ENCODE measurements around the genes UGT8 and METTL14.

DNA sequence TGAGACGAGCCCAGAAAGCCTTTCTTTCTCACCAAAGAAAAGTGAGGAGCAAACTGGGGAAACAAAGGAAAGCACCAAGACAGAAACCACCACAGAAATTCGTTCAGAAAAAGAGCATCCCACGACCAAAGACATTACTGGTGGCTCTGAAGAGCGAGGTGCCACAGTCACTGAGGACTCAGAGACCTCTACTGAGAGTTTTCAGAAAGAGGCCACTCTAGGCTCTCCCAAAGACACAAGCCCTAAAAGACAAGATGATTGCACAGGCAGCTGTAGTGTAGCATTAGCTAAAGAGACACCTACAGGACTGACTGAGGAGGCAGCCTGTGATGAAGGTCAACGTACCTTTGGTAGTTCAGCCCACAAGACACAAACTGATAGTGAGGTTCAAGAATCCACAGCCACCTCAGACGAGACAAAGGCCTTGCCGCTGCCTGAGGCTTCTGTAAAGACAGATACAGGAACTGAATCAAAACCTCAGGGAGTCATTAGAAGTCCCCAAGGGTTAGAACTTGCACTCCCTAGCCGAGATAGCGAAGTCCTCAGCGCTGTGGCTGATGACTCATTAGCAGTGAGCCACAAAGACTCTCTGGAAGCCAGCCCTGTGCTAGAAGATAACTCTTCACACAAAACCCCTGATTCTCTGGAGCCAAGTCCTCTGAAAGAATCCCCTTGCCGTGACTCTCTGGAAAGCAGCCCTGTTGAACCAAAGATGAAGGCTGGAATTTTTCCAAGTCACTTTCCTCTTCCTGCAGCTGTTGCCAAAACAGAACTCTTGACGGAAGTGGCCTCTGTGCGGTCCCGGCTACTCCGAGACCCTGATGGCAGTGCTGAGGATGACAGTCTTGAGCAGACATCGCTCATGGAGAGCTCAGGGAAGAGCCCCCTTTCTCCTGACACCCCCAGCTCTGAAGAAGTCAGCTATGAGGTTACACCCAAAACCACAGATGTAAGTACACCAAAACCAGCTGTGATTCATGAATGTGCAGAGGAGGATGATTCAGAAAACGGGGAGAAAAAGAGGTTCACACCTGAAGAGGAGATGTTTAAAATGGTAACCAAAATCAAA lies 306.2 kb downstream of the ANK2 start:
- RRBS: no CpG with 5 or more reads among the region's 17 CpGs

GRCh38 chr4:113467620-113468002 lies 293.9 kb downstream of the CAMK2D start:
- RRBS: no CpG with 5 or more reads among the region's 2 CpGs

DNA sequence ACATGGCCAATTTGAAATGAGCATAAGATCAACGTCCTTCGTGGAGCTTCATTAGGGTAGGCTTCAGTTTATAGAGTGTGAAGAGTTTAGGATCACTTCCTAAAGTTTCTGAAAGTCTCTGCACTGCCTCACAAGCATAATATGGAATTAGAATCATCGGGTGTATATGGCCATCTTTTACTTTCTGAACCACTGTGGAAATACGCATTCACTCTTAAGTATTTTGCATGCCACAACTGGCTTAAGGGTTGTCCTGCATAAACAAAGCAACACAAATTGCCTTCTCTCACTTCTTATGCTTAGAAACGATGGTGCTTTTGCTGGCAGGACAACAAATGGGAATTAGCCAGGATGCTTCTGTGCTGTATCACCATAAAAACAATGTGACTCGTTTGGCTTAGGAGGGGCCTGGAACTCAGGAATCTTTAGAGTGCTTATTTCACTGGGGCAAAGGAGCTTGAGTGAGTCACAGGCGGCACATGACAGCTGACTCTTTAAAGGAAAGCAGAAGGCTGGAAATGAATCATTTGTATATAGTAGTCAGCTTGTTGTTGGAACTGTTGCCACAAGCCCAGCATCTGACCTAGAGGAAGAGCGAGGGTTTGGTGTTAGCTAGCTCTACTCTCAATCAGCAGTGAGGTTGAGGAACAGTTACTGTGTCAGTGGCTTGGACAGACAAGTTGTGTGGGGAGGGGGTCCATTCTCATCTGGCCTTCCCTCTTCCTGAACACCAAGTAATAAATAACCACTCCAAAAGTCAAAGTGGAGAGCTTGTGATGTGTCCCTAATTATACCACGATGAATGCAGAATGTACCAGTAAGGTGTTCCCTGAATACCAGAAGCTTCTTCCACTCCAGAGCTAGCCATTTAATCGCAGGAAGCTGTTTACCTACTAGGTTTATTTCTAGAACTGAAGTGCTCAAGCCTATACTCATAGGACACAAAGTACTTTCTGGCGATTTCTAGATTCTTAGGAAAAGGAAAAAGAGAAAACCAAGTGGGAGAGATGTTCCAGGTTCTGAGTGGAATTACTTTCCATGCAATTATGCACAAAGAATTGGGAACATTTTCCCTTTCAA lies 293.2 kb downstream of the CAMK2D start:
- RRBS: no CpG with 5 or more reads among the region's 11 CpGs

DNA sequence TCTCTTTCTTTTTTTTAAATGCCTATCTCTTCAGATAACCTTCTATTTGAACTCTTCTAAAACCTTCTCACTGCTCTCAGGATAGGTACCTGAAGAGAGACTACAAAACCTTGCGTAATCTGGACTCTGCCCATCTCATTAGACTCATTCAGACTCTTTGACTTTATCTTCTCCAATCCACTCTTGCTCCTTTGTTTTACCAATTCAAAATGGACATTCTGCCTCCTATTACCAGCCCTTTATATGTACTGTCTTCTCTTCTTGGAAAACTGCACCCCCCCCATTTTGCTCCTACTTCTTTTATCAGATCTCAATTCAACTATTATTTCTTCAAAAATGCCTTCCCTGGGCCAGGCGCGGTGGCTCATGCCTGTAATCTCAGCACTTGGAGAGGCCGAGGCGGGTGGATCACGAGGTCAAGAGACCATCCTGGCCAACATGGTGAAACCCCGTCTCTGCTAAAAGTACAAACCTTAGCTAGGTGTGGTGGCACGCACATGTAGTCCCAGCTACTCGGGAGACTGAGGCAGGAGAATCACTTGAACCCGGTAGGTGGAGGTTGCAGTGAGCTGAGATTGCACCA lies 291.4 kb downstream of the CAMK2D start:
- RRBS: no CpG with 5 or more reads among the region's 10 CpGs

- RRBS: no CpG with 5 or more reads among the region's 1 CpG
Measured at GRCh38 chr4:113564833-113565274, 196.7 kb downstream of the CAMK2D start.

GRCh38 chr4:113640983-113641559 lies 120.5 kb downstream of the CAMK2D start:
- RRBS: no CpG with 5 or more reads among the region's 2 CpGs

- RRBS: no CpG with 5 or more reads among the region's 4 CpGs
Measured at GRCh38 chr4:113980210-113980582, 749 bp upstream of the ARSJ start.

DNA sequence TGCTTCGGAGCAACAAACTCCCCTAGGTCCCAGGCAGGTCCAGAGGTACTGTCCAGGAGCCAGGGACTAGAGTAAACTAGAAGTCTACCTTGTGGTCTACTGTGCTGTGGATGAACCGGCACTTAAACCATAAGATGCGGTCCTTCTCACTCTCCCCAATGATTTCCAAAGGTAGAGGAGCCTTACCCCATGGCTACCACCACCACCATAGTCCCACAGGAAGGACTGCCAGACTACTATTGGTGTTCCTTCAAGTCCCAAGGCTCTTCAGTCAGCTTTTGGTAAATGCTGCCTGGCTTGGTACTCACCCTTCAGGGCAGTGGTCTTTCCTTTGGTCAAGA lies 220.8 kb upstream of the ARSJ start:
- RRBS: no CpG with 5 or more reads among the region's 3 CpGs

- RRBS: 1% methylated on average over 8 of the region's 85 CpGs
Measured at GRCh38 chr4:114598220-114599218, at the start of gene UGT8. Gene UGT8 (plus strand): TSS chr4:114598807.

- RRBS: no CpG with 5 or more reads among the region's 60 CpGs
Measured at GRCh38 chr4:114599219-114600369, 987 bp downstream of the UGT8 start.

DNA sequence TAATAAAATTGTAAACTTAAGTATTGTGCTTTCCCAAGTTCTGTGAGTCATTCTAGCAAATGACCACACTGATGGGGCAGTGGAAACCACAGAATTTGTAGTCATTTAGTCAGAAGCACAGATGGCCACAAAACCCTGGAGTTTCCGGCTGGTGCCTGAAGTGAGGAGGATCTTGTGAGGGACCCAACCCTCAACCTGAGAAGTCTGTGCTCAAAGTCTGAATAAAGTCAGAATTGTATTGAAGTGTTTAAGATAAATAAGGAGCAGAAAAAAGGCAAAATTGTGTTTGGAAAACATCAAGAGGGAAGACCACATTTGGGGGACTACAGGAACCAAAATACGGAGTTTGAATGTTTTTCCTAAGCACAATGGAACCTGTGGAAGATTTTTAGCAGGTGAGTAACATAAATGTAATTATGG lies 239.9 kb upstream of the TRAM1L1 start:
- RRBS: no CpG with 5 or more reads among the region's 2 CpGs

GRCh38 chr4:117834415-117834814 lies 199.9 kb upstream of the NDST3 start:
- RRBS: no CpG with 5 or more reads among the region's 10 CpGs

DNA sequence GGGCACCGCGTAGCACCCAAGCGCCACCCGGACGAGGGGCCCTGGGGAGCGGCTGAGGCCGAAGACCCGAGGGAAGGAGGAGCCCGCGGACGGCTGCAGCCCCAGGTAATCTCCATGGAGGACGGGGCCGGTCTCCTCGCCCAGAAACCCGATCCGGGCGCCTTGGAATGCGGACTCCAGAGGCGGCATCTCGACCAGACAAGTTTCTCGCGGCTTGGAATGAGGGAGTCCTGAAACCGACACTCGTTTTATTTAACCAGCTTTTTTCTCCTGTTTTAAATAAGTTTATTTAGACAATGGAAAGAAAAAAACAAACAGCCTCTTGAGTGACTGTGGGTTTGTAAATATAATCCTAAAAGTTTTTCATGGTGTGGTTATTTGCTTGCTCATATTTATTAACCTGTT lies 477 bp upstream of the NDST3 start:
- RRBS: under 1% methylated on average over 6 of the region's 24 CpGs

DNA sequence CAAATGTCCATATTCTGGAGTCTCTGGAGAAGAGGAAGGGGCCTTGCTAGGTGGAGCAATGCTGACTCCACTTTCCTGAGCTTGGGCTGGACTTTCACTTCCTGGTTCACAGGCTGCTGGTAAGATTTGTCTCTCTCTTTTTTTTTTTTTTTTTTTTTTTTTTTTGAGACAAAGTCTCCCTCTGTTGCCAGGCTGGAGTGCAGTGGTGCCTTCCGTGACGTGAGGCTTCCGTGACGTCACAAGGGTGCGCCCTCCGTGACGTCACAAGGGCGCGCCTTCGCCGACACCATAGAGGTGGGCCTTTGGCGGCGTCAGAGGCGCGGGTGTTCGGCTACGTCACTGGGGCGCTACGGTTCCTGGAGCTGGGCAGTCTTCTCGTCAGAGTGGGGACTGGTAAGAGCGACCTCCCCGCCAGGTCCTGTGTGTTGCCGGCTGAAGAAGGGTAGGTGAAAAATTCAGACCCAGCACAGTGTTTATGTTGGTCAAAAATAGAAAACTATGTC lies 93.7 kb upstream of the METTL14 start:
- RRBS: no CpG with 5 or more reads among the region's 23 CpGs

DNA sequence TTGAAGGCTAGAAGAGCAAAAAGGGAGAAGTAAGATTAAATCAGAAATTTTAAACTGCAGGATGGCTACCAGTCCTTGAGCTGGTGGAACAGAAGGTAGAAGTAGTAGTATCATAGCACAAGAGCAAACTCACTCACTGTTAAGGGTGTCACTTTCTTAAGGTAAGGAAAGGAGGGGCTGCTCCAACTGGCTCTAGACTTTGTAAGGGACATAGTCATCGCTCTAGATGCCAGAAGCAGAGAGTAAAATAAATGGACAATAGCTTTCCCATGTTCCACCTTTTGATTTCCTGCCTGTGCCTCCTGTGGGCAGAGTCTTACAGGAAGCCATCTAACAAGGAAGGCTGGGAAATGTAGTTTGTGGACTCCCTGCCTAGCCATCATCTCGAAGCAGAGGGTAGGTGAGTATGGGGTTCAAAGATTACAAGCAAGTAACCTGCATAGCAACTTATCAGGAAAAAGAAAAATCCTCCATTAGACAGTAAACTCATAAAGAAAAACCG lies 1.7 kb upstream of the METTL14 start:
- RRBS: no CpG with 5 or more reads among the region's 3 CpGs

GRCh38 chr4:118685114-118686097 lies at the start of gene METTL14:
Gene METTL14 (plus strand): TSS chr4:118685392.
- RRBS: 1% methylated on average over 5 of the region's 44 CpGs

GRCh38 chr4:118757787-118758450 lies 72.7 kb downstream of the METTL14 start:
- RRBS: no CpG with 5 or more reads among the region's 4 CpGs

DNA sequence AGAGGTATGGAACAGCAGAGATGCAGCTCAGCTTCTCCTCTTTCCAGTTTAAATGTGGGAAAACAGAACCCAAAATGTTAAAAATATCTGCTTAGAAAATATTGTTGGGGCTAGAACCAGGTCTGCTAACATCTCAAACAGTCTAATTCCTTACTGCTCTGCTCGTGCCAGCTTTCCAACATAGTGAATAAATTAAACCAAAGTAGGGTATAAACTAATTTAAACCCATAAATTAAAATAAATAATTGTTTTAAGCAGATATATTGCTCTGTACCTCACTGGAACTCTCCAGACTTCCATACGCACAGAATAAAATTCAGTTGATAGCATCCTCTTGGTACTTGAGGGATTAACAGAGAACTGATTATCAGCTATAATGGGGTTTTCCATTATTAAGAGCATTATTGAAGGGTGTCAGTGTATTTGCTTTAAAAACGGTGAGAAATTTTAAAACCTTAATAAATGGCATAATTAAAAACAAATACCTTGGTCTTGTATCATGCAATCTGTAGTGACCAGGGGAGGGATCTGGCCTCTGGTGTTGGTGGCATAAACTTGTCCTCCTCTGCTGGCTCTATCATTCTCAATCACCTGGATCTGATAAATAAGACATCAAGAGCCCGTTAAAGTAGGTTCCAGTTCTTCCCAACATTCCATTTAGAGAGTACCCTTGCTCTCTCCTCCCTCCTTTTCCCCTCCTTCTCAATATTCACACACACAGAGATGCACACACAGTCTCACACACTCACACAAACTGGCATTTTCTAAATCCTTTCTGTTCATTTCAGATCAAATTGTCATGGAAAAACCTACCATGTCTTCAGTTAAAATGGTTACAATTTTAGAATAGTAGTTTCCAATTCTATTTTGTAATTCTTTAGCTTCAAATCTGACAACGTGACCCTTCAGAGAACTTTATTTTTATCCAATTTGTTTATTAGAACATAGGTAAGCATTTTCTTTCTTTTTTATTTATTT lies 30.3 kb downstream of the SEC24D start:
- RRBS: no CpG with 5 or more reads among the region's 5 CpGs

DNA sequence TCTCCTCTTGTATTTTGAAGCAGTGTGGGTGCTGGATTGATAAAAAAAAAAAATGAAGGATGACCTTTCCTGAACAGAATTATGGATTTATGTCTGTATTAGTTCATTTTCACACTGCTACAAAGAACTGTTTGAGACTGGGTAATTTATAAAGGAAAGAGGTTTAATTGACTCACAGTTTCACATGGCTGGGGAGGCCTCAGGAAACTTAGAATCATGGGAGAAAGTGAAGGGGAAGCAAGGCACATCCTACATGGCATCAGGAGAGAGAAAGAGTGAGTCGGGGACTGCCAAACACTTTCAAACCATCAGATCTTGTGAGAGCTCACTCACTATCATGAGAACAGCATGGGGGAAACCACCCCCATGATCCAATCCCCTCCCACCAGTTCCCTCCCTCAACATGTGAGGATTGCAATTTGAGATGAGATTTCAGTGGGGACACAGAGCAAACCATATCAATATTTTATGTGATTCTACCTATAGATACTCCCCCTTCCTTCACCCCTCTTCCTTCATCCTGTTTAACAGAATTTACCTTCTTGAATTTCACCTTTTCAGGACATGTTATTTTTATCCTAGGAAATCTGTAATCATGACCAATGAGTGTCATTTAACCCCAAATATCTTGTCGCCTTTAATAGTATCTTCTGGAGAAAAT lies 8.4 kb downstream of the SYNPO2 start:
- RRBS: no CpG with 5 or more reads among the region's 2 CpGs

Measured in BE2C (cell line).